Astrocyte (in vitro differentiated cells and primary cell): ENCODE measurements around the genes MTHFR, PLOD1, MIIP and TNFRSF8.

DNA sequence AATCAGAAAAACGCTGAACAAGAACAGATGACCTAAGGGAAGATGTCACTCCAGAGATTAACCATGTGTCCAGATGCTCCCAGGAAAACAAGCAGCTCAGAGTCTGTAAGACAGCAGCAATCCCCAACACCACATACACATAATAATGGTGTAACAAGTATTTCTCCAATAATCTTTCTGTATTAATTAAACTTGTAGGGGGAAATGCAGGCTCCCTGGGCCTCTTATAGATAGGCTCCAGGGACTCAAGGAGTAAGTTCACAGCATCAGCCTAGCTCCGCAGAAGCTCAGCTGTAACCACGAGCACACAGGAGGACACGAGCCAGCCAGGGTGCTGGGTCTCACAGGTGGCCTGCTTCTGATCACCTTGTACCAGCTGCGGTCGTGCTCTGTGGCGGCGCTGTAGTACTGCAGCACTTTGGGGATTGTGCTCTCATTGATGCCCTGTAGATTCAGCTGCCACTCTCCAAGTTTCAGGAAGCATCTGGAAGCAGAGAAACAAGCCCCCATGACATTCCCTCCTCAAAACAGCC lies 33.1 kb upstream of the EXOSC10 start:
- PRO-cap = no peak
- RRBS, 2 experiments = no CpG with 5 or more reads among the region's 8 CpGs

- PRO-cap = no peak
- RRBS, 2 experiments = no CpG with 5 or more reads among the region's 5 CpGs
These were observed 31.4 kb downstream of the MTOR start for GRCh38 chr1:11230955-11231268.

DNA sequence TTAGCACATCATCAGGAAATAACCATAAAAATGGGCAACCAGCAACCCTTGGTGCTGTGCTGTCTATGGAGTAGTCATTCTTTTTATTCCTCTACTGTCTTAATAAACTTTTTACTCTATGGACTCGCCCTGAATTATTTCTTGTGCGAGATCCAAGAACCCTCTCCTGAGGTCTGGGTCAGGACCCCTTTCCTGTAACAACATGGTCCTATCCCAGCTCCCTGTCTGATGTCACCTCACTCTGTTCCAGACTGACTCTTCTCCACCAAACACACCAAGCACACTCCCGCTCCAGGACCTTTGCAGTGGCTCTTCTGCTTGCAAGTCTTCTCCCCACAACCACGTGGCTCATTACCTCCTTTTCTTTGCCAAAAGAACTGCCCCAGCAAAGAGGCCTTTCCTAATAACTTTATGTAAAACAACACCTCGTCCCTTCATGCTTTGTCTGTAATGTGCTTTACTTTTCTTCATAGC lies 1.8 kb upstream of the DRAXIN start:
- PRO-cap = no peak
- RRBS, 2 experiments = no CpG with 5 or more reads among the region's 5 CpGs

DNA sequence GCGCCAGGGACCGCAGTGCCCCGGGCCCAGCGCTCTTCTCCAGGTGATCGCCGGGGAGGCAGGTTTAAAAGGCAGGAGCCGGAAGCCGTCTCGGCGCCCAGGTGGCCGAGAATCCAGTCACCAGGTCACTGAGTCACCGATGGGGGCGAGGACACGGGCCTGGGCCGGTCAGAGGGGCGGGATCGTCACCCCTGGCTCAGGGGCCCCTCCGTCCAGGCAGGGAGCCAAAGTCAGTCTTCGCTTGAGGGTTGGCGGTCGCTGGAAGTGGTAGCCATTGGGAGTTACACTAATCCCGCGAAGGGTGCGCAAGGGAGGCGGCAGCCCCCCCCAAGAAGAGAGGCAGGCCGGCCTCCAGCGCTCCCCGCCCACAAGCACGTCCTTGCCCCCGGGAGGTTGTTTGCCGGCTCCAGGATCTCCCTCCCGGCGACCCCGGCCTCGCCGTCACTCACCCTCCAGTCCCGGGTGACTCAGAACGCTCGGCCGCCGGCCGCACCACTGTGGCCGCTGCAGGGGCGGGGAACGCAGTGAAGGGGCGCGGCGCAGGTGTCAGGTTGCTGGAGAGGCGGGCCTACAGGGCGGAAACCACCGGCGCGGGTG lies at the start of gene MTHFR:
Gene MTHFR (minus strand): TSS at position 526 of the 597 bp plus-strand sequence.
- PRO-cap = bidirectional peak, plus-strand start at position 233 of the sequence, minus-strand start at position 39 of the sequence; unidirectional peak, minus-strand start at position 469 of the sequence; bidirectional peak, plus-strand start outside the sequence, minus-strand start at position 499 of the sequence
- RRBS, 2 experiments = 2% methylated on average over 17 to 24 of the region's 53 CpGs

GRCh38 chr1:11874715-11875041 lies 15.9 kb upstream of the NPPB start:
- PRO-cap = no peak
- RRBS, 2 experiments = no CpG with 5 or more reads among the region's 6 CpGs

DNA sequence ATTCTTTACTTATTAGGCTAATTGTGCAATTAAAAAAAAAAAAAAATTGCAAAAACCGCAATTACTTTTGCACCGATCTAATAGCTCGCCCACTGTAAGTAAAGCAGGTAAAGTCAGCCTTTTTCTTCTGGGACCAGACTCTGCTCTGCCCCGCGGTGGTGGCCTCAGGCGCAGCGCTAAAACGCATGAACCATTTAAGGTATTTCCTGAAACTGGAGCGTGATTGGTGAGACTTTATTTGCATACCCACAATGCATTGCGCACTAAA lies 18.6 kb downstream of the KIAA2013 start:
- PRO-cap = no peak
- RRBS, 2 experiments = no CpG with 5 or more reads among the region's 10 CpGs

DNA sequence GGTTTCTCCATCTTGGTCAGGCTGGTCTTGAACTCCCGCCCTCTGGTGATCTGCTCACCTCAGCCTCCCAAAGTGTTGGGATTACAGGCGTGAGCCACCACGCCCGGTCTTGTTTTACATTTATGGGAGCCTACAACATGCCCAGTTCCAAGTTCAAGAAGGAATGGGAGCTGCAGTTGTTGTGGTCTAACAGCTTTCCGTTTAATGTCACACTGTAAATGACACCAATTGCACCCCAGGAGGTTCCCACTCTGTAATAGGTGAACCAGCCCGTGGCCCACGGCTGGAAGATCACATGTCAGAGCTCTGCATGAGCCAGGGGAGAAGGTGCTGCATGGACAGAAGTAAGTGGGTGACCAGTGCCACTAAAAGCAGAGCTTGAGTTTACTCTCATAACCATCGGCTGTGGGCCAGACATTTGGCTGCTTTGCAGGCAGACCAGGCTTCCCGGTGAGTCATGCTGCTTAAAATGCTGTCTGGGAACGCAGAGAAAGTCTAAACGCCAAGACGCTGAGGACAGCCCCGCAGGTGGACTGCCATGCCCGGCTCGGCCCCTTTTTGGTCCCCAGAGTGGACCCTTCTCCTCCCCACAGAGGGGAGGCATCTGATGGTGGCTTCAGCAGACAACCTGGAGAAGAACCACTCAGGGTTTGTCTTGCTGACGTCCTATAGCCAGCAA lies 7.5 kb downstream of the KIAA2013 start:
- PRO-cap = no peak
- RRBS, 2 experiments = 6 to 34% methylated on average over 3 of the region's 16 CpGs

GRCh38 chr1:11934394-11935248 lies at the start of gene PLOD1:
Gene PLOD1 (plus strand): TSS chr1:11934717.
- PRO-cap = bidirectional peak, plus-strand start at chr1:11934731, minus-strand start at chr1:11934487
- RRBS, 2 experiments = 1% methylated on average over 22 to 31 of the region's 52 CpGs

GRCh38 chr1:11992325-11992683 lies 12.1 kb downstream of the MFN2 start:
- PRO-cap = no peak
- RRBS, 2 experiments = no CpG with 5 or more reads among the region's 10 CpGs

- PRO-cap = bidirectional peak, plus-strand start at chr1:12019533, minus-strand start at chr1:12019244
- RRBS, 2 experiments = under 1 to 3% methylated on average over 14 to 35 of the region's 79 CpGs
These were observed at the start of gene MIIP for GRCh38 chr1:12019106-12020112. Gene MIIP (plus strand): TSS chr1:12019498.

- PRO-cap = no peak
- RRBS, 2 experiments = 3 to 6% methylated on average over 16 to 26 of the region's 77 CpGs
These were observed at the start of gene TNFRSF8 for GRCh38 chr1:12062873-12064153. Gene TNFRSF8 (plus strand): TSS chr1:12063303.

- PRO-cap = no peak
- RRBS, 2 experiments = no CpG with 5 or more reads among the region's 10 CpGs
These were observed 11.7 kb downstream of the TNFRSF1B start for GRCh38 chr1:12178477-12178828.

GRCh38 chr1:12181816-12182620 lies 15.2 kb downstream of the TNFRSF1B start:
- PRO-cap = no peak
- RRBS, 2 experiments = 98% methylated on average over 3 of the region's 11 CpGs; no CpG with 5 or more reads in 1 of the 2 experiments

DNA sequence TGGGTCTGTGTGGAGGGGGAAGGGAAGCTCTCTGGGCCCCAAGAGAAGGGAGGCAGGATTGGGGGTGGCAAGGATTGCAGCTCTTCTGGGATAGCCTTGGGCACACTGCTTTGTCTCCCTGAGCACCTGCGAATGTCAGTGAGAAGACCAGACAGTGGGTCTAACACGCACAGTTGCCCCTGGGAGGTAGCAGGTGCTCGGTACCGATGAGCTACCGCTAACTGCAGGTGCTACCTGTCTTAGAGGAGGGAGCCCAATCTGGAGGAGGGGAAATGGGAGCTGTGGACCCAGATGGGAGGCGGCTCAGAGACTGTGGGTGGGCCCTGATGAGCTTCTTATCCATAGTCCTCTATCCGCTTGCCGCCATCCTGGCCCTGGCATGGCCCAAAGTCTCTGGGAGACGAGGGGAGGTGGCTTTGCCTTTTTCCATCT lies 16.1 kb downstream of the TNFRSF1B start:
- PRO-cap = no peak
- RRBS, 2 experiments = no CpG with 5 or more reads among the region's 9 CpGs

- PRO-cap = no peak
- RRBS, 2 experiments = no CpG with 5 or more reads among the region's 16 CpGs
These were observed 29.7 kb downstream of the TNFRSF1B start for GRCh38 chr1:12196280-12197023.

DNA sequence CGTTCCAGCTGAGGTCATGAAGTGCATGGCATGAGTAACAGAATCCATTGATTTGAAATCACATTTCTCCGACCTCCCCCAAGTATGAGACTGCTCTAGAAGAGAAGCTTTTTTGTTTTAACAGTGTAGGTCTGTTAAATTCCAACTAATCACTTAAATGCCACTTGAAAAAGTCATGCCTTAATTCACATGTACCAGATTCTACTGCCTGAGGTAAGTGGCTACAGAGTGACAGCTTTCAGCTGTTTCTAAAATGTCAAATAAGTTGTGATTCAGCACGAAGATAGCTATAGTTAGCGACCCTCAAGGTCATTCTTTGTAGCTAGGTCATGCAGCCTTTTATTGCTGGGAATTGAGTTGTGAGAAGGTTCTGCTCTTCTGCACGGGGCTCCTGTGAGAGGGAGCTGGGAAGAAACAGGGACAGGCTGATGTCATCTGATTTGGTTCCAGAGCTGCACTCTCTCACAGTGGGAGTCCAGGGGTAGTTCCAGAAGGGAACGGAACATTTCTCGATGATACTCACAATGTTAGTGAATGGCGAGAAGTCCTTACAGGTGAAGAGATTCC lies 112.7 kb downstream of the VPS13D start:
- PRO-cap = no peak
- RRBS, 2 experiments = no CpG with 5 or more reads among the region's 8 CpGs

DNA sequence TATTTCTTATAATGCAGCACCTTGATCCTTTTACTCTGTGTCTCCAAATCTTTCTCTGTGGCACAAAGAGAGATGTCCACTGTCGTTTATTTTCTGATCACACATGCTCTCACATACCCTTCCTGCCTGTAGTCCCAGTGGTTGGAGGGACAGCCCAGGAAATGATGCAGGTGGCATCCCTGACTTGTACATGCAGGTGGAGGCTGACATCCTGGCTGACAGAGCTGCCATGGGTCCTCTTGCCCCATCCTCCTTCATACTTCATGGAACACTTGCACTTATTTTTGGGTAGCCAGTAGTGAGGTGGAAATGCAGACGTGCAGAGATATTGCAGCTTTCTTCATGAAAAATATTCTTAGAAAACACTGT lies 116.0 kb downstream of the VPS13D start:
- PRO-cap = no peak
- RRBS, 2 experiments = no CpG with 5 or more reads among the region's 2 CpGs

- PRO-cap = no peak
- RRBS, 2 experiments = no CpG with 5 or more reads among the region's 34 CpGs
These were observed 139.9 kb downstream of the DHRS3 start for GRCh38 chr1:12477626-12479012.

DNA sequence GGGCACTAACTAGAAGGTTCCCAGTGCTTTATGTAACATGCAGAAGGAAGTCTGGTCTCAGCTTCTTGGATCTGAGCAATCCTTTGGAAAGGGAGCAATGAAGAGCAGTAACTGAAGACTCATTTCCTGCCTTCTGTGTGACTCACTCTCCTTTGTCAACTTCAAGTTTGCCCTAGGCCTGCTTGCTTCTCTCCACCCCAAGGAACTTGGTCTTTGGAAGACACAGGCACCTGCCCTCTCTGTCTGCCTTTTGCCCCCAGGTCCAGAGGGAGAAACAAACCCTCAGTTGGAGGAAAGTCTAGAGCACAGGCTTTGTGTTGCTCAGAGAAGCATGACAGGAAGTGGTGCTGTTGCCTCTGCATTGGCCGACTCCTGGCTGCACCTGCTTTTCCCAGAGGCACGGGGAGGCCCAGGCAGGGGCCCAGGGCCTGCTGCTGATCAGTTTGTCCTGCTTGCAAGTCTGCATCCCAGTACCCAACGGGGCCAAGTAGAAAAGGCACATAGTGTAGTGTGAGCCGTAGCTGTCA lies 137.2 kb downstream of the DHRS3 start:
- PRO-cap = no peak
- RRBS, 2 experiments = no CpG with 5 or more reads among the region's 4 CpGs

DNA sequence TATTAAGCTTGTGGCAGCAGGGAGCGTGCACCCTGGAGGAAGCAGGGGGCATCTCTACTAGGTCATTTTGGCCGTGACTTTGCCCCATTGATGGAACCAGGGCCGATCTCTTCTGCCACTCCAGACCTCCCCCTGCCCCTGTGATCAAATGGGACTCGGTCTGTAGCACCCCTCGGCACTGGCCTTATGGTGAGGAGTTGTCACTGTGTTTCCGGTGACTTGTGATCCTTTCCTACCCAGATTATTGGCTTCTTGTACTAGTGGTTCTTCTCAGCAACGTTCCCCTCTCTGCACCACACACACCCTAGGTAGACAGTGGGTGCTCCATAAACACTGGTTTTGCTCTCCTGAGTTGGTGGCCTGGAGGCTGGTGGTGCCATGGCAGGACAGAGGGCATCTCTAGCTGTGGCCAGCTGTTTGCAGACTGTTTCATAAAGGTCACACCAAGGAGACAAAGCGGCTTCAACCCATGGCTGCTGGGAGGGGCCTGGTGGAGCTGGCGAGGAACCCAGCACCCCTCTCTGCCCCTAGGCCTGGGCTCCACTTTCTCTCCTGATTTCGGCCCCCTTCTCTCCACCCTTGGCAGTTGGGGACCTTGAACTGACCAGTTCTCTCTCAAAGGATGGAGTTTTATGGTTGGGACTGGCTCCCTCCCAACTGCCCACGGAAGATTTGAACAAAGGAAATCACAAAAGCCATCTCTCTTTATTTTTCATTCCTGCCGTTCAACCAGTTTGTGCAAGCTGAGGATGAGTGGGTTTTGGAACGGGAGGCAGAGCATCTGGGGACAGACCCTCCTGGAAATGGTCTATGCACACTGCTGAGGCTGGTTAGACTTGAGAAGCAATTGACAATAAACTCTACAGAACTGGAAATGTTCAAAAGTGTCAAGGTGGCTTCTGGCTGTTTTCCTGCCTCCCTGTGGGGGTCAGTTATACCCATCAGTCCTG lies 50.5 kb downstream of the DHRS3 start:
- PRO-cap = no peak
- RRBS, 2 experiments = no CpG with 5 or more reads among the region's 13 CpGs